A375 (cell line): ENCODE measurements around the genes SLF1, ARSK and GLRX.

GRCh38 chr5:88672648-88673186, 210.3 kb downstream of the MEF2C start:
- RAMPAGE, long total RNA: no peak

GRCh38 chr5:88677920-88678932, 204.8 kb downstream of the MEF2C start:
- RAMPAGE, long total RNA: no peak

- RAMPAGE, long total RNA: no peak
Observed at GRCh38 chr5:88876002-88876519, 6.9 kb downstream of the MEF2C start.

GRCh38 chr5:90021972-90022433, 387.6 kb downstream of the CETN3 start:
- RAMPAGE, long total RNA: no peak

GRCh38 chr5:90529653-90530446, 466 bp upstream of the LYSMD3 start:
- RAMPAGE, long total RNA: no peak

GRCh38 chr5:90657568-90658216, 99.1 kb downstream of the ADGRV1 start:
- RAMPAGE, long total RNA: no peak

GRCh38 chr5:91313943-91314683, 69.0 kb downstream of the ARRDC3 start:
- RAMPAGE, long total RNA: no peak

DNA sequence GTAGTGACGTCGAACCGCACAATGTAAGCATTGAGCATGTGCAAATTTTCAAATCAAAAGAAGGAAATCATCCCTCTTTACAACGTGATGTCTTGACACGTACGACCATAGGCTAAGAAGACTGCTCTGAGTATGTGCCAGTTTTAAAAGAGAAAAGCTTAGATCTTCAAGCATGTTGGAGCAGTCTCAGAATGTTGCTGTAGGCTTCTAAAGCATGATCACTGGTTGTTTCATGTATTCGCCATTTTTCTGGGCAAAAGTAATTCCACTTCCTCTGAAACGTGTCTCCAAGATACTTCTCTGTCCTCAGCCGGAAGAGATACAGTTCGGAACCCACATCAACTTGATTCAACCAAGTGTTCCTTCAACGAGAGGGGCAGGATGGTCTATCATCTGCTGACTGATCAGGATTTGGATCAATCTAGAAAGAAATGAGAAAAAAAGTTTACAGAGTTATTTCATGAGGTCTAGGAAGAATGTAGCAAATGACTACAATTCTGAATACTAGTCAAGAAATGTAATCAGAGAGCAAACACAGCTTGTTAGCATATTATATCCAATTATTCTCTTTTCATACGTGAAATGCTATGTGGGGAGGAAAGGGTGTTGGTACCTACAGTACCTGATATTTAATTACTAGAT, 12.0 kb downstream of the ARRDC3 start:
- RAMPAGE, long total RNA: no peak

GRCh38 chr5:92371599-92371991, 988.5 kb upstream of the ARRDC3 start:
- RAMPAGE, long total RNA: no peak

DNA sequence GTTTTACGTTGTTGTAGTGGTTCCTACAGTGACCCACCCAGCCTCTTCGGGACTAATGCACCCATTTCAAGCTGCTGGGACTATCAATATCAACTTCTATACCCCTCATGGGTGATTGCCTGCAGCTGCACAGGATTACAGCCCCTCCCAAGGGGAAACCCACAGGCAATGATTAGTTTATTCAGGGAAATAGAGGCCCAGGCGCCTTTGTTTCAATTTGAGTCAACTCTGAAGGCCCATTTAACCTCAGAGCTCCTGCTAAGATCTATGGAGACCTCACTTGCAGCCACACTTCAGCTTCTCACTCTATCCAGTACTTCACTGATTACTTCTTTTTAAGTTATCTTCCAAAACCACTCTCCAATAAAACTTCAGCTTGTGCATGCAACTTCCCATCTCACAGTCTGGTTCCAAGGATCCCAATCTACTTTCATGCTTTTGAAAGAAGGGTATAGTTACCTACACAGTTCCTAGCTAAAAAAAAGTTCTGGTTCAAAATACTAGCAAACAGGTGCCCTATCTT, 342.6 kb upstream of the NR2F1 start:
- RAMPAGE, long total RNA: no peak

- RAMPAGE, long total RNA: no peak
Observed at GRCh38 chr5:93584928-93585937, 2.2 kb downstream of the NR2F1 start.

DNA sequence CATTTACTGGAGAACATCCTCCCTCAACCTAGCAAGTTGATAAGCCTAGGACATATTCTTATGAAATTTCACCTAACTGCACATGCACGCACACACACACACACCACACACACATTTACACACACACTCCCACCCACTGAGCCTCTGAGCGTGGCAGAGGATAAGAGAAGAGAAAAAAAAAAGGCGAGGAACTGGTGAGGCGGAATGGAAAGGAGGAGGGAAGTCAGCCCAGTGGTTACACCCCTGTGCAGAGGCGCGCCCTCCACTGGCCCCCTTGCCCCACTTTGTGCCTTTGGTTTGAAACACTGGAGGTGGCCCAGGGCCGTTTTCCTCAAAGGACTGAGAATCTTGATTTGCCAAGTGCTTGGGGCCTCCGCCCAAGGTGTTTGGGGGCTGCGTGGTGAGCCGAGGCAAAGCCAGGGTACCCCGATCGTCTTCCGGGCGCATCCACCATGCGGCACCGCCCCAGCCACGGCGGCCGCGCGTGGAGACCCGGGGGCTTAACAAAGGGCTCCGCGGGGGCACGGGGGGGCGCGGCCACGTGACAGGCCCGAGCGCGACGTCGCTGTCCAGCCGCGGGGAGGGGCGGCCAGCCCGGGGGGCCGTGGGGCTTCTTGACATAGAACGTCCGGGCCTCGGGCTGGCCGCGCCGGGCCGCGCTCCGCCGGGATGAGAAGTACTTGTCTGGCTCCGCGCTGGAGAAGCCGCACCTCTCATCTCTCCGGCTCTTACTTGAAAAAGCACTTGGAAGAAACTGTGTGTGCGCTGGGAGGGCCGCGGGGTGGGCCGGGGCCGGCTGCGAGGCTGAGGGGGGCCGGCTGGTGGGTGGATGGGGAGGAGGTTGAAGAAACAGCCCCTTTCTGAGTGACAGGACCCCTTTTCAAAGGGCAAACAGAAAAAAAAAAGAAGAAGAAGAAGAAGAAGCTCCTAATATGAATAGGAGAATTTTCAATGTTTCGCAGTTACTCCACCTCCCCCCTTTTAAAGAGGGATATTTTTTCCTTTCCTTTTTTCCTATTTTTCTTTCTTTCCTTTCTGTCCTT, 21.0 kb downstream of the NR2F1 start:
- RAMPAGE, long total RNA: no peak

- RAMPAGE, long total RNA: no peak
Observed at GRCh38 chr5:93620275-93620846, 37.3 kb downstream of the NR2F1 start.

DNA sequence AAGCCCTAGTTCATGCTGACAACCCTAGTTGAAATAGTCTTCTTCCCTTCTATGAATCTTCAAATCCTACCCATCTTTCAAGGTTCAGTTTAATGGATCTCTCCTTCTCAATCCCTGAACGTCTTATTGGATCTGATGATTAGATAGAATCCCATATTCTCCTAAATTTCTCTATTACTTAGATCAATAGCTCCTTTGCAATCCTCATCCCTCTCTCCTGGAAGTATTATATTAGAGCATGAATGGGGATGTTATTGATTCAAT, 45.1 kb downstream of the POU5F2 start:
- RAMPAGE, long total RNA: no peak

DNA sequence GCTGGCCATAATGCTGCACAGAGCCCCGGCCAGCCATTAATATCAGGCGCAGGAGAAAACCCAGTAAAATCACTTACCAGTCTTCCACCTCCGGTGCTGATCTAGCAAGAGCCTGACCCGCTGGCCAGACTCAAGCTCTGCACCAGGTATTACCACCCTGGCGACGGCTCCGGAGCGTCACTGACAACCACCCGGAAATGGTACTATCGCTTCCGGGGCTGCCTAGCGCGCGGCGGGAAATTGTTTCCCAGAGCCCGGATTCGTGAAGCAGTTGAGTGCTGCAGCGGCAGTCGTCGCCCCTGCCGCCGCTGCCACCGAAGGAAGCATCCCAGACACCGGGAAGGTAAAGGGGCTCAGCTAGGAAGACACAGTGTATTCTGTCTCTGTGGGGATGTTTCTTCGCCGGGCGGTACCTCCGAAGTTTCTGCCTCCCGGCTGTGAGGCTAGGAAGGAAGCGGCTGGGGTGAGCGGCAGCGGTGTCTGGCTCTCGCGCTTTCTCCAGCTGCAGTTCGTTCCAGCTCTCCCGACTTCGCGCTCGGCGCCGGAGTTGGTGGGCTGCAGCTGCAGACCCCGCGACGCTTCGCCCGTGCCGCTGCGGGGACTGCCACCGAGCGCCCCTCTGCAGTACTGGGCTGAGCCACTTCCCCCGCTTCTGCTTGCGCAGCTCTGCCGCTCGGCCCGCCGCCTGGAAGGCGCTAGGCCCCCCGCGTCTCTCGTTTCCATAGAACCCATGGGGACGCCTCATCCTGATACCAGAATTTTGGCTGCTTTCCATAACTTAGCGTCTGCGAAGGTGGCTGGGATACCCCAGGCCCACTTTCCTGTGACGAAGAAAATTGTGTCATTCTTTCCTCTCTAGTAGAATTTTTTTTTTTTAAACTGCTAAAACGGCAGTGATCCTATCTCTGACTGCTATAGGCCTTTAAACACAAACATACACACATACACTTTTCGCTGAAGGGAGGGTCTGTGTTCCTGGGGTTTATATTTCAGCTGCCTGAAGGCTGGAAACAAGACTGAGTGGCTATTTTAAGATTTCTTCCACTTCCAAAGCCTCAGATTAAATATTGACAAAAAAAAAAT, at the start of gene SLF1:
SLF1 (plus strand) TSS at position 247 of the 1,083 bp plus-strand sequence.
- RAMPAGE, long total RNA: start-site peak on the plus strand centred at position 251 of the sequence, 72 bp wide, 93 and 31 reads in 2 replicates

DNA sequence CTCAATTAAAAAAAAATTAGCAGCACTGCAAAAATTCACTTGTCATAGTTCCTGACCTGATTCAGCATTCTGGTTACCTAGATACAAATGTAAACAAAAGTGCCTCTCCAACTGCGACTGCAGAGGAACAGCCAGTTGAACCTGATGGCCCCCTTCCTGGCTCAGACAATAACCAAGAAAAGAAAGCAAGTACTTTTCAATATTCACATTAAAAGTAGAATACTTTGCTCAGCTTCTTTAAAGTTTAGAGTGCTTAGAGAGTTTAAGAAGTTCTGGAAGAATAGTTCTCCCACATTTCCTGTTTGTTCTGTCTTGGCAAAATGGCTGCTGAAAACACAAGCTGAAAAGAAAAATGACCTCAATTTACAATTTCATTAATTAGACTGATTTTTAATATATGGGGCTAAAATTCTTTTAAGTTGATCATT, 1.6 kb downstream of the FAM81B start:
- RAMPAGE, long total RNA: no peak

DNA sequence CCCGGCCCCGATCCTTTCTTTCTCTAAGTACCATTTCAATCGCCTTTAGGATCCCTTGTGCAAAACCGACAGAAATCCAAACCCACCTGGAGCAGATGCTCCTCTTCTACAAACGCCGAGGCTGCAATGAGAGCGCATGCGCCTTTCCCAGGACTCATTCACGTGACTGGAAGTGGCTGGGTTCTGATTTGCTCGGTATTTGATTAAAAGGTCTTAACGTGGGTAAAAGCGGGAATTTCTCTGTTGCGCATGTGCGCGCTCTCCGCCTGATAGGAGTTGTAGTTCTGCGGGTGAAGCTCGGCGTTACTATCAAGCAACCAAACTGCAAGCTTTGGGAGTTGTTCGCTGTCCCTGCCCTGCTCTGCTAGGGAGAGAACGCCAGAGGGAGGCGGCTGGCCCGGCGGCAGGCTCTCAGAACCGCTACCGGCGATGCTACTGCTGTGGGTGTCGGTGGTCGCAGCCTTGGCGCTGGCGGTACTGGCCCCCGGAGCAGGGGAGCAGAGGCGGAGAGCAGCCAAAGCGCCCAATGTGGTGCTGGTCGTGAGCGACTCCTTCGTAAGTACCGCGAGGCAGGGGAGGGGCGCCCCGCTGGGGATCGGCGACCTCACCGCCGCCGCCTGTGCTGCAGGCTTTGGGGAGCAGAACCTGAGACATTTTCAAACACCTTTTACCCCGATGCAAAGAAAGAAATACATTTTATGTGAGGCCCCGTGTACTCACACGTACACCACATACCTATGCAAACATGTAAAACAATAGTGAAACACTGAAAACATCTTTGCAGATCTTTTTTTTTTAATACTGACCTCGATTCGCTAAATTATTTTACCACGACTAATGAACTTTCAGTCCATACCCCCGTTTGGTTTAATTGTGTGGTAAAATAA, at the start of gene ARSK:
ARSK (plus strand) TSS at position 252 of the 887 bp plus-strand sequence.
- RAMPAGE, long total RNA: no peak

- RAMPAGE, long total RNA: no peak
Observed at GRCh38 chr5:95758250-95759436, 27.5 kb downstream of the RHOBTB3 start.

DNA sequence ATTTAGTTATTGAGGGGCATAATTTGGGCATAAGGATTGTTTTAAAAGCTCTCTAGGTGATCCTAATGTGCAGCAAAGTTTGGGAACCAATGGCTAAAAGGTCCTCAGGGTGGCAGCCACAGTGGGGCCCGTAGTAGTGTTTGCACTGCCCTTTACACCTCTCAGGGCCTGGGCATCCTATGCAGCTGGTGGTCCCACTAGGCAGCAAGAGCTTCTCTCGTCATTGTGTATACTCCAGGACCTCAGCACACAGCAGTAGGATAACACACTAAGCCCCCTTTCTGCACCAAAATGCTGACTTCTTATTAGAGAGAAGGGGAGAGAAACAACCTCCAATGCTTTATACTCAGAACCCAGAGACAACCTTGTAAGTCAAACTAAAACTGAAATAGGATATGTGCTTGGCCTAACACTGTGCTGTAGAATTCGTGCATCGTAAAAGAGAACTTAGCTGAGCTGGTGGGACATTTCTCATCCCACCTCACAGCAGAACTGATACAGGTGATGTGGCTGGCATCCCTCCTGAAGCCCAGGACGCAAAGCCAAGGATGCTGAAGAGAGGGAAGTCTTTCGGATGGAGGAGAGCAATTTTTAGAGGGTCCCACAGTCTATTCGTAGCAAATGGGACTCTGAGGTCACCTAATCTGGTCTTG, 1.2 kb downstream of the GLRX start:
- RAMPAGE, long total RNA: no peak

DNA sequence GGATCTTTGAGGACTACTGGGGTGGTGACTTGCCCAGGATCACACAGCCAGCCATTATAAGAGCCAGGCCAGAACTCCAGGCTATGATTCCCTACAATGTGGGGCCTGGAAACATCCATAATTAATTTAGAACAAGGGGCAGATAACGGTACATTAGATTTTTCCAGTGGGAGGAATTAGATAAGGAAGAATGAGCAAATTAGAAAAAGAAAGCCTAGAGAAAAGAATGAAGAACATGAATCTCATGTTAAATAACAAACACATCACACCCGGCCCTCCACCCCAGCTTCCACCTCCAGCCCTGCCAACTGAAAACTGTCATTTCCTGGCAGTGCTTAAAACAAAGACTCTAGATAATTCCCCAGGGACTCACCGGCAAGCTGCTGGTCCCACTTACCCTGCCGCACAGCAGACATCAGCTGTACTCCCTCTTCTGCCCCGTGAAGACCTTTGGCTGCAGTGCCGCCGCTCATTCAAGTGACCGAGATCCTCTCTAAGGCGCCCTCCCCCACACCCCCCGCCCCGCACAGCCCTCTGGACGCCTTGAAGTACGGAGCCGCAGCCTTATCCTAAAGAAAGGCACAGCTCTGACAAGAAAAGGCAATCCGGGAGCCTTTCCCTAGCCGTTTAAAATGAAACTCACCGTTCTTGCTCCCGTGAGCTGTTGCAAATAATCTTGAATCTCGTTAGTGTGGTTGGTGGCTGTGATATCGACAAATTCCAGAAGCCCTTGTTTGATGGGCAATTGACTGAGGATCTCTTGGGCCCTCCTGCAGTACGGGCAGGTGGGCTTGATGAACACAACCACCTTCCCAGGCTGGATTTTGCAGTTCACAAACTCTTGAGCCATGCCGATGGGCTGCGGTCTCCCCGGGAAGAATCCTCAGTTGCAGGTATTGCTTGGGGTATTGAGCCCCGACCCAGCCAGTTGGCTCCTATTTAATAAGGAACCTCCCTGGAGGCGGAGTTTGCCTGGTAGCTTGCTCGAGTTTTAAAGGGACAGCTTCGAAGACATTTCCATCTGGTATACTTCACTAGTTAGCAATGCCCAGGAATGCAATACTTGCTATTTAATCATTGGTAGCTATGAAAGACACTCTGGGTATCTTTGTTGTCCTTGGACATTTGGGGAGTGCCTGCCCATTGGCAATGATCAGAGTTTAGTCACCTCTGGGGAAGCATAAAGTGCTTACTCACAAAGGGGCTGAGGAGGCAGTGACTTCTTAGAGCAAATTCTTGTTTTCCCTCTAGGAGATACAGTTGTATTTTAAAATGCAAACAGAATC, at the start of gene GLRX:
GLRX (minus strand) TSS at position 914 of the 1,286 bp plus-strand sequence.
- RAMPAGE, long total RNA: no peak